GM19240 (cell line): ENCODE data around the genes KRTAP13-1, KRTAP20-4, TIAM1 and EVA1C.

DNA sequence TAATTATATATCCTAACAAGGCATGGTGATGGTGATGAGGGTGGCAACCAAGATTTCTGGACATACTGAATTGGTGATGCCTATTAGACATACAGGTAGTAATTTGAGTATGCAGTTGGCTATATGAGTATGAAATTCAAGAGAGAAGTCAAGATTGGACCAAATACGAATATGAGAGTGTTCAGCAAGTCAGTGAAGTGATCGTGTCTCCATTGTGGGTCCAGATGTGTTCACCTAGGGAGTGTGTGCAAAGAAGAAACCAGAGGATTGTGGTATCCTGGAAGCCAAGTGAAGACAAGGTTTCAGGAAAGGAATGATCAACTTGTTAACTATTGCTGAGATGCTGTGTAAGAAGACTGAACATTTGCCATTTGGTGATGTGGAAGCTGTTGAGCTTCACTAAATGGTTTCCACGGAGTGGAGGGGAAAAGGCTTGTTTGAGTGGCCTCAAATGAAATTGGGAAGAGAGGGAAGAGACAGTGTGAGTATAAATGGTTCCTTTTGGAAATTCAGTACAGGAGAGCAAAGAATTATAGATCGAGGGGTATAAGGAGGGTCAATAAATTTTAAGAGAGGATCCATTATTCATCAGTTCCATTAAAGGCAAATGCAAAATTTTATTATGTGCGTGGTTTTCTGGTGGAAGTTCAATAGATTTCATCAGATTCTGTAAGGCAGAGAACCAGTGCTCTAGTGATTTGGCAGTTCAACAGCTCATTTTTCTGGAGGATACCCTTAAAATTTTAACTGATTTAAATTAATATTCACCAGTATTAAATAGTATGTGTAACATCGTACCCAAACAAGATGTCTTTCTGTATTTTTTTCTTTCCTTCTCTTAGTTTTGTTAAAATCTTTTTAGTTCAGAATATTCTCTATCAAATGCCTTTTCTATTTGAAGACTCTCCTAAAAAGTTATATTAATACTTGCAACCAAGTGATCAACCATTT, 11.9 kb downstream of the BACH1 start:
- RRBS = no CpG with 5 or more reads among the region's 6 CpGs

- RRBS = no CpG with 5 or more reads among the region's 6 CpGs
Measured at GRCh38 chr21:29434049-29434435, 135.3 kb downstream of the BACH1 start.

GRCh38 chr21:30348175-30348572, 232 bp downstream of the KRTAP23-1 start:
- RRBS = no CpG with 5 or more reads among the region's 8 CpGs

DNA sequence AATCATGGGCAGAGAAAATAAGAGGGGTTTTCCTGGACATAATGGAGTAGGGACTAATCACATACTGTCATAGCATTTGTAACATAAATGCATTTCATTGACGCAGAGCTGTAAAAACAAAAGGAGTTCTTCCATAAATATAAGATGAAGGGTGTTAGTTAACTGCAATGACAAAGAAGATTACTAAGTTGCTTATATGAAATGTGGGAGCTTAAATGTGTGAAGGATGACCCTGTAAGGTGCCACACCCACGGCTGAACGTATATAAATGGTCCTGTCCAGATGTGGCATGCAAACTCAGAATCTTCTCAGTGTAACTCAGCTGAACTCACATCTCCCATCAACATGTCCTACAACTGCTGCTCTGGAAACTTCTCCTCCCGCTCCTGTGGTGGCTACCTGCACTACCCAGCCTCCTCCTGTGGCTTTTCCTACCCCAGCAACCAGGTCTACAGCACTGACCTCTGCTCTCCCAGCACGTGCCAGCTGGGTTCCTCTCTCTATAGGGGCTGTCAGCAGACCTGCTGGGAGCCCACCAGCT, at the start of gene KRTAP13-1:
Gene KRTAP13-1, plus strand, starts transcription at position 290 of the 541 bp plus-strand sequence.
- RRBS = no CpG with 5 or more reads among the region's 5 CpGs

GRCh38 chr21:30620453-30620815, at the start of gene KRTAP20-4:
TSS of gene KRTAP20-4 (plus strand) at chr21:30620627.
- RRBS = no CpG with 5 or more reads among the region's 3 CpGs

DNA sequence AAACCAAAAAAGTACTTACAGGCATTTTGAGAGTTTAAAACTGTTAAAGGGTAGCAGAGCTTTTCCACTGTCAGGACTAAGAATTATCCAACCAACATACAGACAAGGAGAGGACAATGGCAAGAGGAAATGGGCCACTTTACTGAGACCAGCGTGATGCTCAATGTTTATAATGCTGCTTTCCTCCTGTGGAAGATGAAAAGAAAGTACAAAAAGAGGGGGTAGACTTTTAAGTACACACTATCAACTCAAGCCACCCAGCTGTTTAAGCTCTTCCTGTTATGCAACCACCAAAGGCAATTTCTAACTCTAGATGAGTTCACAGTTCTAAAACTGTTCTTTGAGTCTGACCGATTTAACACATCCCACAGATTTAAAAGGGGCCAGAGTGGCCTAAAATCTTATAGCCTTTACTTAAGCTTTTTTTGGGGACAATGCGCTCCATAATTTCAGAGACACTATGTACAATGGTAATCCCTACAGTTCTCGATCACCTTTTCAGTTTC, 120.9 kb upstream of the KRTAP19-8 start:
- RRBS = no CpG with 5 or more reads among the region's 4 CpGs

GRCh38 chr21:31343368-31344756, at the start of gene TIAM1:
TSS of gene TIAM1 (minus strand) at chr21:31344261.
- RRBS = 2% methylated on average over 16 of the region's 62 CpGs

DNA sequence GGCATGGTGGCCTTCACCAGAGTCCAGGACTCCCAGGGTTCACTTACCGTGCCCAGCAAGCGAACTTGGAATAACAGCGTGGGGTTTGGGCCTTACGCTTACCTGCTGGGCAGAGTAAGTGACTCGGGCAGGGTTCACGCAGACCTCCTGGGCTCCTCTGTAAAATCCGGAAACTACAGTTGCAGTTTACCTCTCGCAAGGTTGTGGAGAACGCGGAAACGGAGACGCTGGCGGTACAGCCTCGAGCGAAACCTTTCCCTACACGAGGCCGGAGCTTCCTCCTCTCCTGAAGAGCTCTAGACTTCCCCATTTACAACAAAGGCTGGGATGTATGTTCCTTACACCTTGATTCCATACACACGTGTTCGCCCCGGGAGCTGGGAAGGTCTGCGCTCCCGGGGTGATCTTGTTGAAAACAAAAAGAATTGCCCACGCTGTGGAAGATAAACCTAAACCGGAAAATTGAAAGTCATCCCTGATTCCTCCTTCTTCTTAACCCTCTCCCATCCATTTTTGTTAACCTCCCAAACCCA, 99.6 kb upstream of the SOD1 start:
- RRBS = 35% methylated on average over 11 of the region's 24 CpGs

GRCh38 chr21:31655095-31655604, 4.3 kb upstream of the SOD1 start:
- RRBS = no CpG with 5 or more reads among the region's 16 CpGs

GRCh38 chr21:31666730-31667667, 7.5 kb downstream of the SOD1 start:
- RRBS = no CpG with 5 or more reads among the region's 7 CpGs

- RRBS = no CpG with 5 or more reads among the region's 2 CpGs
Measured at GRCh38 chr21:31692101-31692772, 32.7 kb downstream of the SOD1 start.

DNA sequence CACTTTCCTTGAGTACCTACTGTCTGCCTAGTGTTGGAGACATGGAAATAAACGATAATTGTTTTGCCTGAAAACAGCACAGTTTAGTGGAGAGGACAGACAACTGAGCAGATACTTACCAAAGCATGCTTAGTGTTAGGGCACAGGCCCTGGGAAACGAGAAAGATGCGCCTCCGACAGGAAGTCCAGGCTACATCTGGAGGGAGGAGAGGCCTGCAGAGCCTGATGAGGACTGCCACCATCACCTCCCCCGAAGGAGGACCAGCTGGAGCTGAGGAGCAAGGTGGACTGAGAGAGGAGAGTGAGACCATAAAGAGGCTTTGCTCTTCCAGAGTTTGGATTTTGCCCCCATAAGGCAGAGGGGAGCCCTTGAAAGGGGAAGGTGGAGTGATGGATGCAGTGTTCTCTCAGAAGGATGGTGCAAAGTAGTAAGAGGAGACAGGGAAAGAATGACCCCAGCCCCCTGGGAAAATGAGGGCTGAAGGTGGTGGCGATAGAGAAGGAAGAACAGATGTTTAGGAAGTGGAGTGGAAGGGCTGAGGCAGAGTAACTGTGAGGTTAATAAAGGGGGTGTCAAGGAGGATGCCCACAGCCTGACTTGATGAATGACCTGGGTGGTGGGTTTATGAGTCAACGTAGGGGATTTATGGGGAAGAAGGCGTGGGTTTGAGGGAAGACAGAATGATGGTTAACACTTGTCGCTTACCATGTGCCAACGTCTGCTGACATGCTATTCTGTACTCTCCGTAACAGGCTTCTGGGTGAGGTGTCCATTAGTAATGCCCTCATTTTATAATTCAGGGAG, 1.1 kb upstream of the SCAF4 start:
- RRBS = no CpG with 5 or more reads among the region's 11 CpGs

DNA sequence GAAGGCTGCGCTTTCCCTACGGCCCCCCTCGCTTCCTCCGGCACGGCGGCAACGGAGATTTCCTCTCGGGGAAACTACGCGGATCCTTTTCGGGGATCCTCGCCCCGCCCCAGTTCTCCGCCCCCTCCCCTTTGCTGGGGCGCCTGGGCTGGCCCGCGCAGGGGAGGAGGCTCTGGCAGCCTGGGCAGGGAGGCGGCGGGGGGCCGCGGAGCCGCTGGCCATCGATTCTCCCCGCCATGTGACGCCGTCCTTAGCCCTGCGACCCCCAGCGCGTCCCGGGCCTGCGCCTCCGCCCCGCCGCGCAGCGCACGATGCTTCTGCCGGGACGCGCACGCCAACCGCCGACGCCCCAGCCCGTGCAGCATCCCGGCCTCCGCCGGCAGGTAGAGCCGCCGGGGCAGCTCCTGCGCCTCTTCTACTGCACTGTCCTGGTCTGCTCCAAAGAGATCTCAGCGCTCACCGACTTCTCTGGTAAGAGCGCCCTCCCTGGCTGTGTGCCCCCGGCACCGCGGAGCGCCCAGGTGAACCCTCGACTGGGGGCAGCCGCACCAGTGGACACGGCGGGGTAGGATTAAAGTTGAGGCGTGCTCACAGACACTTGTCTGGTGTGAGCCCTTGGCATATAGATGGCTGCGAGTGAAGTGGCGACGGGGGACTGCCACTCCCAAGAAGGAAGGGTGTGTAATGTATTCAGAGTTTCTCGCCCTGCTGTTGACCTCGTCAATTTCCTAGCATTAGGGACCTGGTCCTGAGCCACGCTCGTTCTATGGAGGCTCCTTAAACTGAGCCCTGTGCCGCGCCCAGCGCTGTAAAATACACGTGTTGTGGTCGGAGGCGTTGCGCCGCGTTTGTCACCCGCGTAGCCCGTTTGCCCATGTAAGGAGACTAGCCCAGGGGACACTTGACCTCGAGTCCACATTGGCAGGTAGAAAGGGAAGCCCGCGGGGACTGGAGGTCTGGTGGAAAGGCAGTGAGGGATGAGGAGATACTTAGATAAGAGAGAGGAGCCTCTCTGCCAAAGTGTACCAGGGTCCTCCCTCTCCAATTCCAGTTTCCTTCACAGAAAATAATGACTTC, at the start of gene EVA1C:
Gene EVA1C, plus strand, starts transcription at position 164 of the 1,077 bp plus-strand sequence.
- RRBS = 3% methylated on average over 25 of the region's 85 CpGs

GRCh38 chr21:32450840-32451748, 38.6 kb downstream of the EVA1C start:
- RRBS = no CpG with 5 or more reads among the region's 17 CpGs

- RRBS = no CpG with 5 or more reads among the region's 13 CpGs
Measured at GRCh38 chr21:32604271-32604959, 7.8 kb downstream of the CFAP298 start.

DNA sequence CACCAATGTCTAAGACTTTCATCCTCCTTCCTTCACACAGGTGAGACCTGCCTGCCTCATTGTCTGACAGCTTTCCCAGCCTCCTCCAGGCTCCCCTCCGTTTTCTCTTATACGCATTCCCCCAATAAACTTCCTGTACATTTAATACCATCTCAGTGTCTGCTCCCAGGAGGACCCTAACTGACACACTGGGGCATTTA, 4.6 kb upstream of the SYNJ1 start:
- RRBS = no CpG with 5 or more reads among the region's 2 CpGs

DNA sequence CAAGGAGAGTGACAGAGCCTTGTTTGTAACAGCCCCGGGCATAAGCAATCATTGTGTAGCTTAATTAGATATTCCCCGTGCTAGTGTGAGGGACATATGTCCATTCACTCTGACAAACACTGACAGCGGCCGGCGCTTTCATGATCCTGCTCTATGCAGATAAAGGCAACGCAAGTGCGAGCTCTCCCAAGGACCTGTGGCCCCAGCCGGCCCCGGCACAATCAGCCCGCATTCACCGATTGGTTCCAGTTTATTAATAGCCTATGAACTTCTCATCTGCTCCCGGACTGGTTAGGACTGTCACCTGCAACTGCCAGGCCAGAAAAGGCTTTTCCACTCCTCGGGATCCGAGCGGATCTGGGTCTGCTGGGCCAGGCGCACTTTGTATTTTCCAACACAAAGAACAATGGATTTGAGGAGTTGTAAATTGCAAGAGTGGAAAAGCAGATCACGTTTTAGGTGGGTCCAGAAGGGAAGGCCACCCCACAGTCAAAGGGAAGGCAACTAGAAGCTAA, 17.9 kb upstream of the OLIG1 start:
- RRBS = 84% methylated on average over 4 of the region's 17 CpGs

- RRBS = 2% methylated on average over 10 of the region's 33 CpGs
Measured at GRCh38 chr21:33071911-33072501, 2.1 kb downstream of the OLIG1 start.

GRCh38 chr21:33232175-33233249, 2.8 kb downstream of the IFNAR2 start:
- RRBS = no CpG with 5 or more reads among the region's 7 CpGs

DNA sequence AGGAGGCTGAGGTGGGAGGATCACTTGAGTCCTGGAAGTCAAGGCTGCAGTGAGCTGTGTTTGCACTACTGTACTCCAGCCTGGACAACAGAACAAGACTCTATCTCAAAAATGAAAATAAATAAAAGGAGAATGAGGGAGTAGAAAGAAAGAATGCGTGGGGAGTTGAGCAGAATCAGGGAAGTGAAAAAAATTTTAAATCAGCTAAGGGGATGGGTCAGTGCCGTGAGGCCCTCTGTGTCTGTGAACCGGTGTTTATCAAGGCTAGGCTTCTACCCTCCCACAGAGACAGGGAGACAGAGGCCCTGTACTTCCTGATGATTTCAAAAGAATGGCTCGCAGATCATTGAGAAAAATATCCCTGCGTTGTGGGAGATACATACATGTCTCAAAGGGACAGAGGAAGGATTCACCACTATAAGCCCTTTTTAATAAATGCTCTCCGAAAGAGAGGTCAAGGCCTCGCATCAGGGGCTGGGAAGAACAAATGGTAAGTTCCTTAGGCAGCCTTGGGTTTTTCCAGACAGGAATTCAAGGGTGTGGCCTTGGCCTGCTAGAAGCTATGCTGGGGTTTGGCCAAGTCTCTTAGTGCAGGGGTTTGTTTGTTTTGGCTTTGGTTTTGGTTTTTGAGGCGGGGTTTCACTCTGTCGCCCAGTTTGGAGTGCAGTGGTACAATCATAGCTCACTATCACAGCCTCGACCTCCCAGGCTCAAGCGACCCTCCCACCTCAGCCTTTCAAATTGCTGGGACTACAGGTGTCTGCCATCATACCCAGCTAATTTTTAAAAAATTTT, 20.8 kb downstream of the IL10RB start:
- RRBS = no CpG with 5 or more reads among the region's 11 CpGs